Foreskin keratinocyte (primary cell): ENCODE results near the gene CHST1.

- RAMPAGE, total RNA: no peak
Measured at GRCh38 chr11:45079079-45079481, 67.4 kb upstream of the PRDM11 start.

DNA sequence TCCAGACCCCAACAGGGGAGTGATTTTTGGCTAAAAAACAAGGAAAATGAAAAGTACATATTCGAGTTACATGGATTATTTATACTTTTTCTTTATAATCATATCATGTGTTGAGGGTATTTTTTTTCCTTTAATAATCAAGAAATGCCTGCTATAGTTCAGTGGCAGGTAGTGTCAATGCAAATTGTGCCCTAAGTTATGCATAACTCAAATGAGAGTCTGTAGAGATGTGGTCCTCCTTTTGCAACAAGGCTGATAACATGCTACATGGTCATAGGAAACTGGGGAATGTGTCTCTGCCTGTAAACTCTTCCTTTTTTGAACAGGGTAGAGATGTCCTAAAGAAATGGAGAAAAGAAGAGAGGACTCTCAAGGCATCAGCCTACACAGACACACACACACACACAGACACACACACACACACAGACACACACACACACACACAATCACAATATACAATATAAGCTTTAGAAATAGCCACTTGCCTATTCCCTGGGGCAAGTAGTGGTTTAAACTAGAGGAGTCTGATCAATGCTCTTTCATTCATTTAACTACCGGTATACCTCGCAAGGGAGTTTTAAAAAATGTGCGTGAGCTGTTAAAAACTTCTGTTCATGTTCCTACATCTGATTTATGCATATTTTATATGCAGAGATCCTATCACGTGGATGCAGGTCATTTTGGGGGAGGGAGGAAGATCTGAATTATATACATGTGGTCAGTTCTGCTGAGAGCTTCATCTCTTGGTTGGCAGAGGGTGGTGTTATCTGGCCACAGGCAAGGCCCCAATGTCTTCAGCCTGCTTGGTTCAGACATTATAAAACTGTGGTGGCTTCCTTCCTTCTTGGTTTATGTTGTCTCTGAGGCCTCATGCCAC, 56.8 kb downstream of the SYT13 start:
- RAMPAGE, total RNA: no peak

DNA sequence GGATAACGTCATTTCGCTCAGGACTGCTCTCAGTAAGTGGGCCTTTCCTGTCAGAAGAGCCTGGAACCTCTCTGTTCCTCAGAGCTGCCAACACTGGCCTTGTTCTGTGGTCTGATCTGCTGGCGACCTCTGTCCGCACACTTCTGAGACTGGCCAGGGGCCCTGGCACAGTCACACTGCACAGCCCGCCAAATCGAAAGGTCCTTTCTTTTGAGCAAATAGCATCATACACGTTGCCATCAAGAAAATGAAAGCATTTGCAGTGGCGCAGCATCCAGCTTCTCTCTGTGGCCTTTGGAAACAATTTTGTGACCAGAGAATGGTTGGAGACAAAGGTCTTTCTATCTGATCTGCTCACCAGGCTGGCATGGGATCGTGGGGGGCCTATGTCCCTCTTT, 80.1 kb upstream of the SYT13 start:
- RAMPAGE, total RNA: no peak

DNA sequence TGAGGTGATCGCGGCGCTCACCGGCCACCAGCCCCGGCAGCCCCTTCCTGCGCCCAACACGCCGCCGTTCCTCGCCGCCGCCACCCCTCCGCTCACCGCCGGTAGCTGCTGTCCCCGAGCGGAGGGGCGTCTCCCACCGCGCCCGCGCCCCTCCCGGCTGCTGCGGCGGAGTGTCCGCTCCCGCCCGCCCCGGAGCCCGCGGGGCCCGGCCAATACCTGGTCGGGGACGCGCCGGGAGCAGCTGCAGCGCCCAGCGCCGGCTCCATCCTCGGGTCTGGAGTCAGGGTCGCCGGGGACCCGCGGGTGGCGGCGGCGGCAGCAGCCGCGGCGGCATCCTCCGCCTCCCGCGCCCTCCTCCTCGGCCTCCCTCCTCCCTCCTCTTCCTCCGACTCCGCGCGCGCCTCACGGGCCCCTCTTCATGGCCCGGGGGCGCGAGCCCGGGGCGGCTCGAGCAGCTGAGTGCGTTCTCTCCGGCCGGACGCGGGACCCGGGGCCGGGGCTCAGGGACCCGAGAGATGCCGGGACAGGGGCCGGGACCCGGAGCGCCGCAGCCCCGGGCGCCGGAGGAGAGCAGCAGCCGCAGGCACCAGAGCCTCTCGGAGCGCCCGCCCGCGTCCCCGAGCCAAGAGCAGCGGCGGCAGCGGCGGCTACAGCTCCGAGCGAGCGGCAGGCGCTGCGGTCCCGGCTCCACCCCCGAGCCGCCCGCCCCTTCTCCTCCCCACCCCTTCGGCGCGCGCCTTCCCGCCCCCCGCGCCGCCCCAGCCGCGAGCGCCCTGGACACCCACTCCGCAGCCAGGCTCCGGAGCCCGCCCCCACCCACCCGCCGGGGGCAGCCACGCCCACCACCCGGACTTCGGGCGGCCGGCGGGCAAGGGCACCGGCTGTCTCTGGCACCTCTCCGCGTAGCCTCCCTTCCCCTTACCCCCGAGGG, at the start of gene CHST1:
Gene CHST1 (minus strand): TSS at position 661 of the 931 bp plus-strand sequence.
- RAMPAGE, total RNA: no peak

GRCh38 chr11:45665893-45666257, 453 bp upstream of the CHST1 start:
- RAMPAGE, total RNA: no peak

DNA sequence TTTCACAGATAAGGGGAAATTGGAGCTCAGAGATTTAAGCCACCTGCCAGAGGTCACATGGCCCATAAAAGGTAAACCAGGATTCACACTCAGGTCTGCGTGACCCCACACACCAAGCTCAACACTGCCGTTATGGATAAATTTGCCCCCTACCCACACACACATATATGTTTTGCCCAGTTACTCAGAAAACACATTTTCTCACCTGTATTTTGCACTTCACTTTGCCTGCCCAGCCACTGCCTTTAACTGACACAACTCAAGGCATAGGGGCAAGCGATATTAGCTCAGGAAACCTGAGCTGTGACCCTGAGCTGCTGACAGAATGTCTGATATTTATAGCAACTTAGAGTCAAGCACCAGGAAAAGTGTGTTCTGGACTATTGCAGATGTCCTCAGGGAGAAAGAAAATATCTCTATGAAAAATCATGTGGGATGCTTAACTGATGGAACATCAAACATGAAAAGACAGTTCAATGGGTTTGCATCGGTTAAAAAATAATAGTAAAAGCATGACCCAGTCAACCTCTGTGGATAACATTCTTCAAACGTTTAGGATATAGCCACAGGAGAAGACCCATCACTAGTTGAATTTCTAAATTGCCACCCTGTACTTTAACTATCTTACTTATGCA, 63.9 kb upstream of the SLC35C1 start:
- RAMPAGE, total RNA: no peak

- RAMPAGE, total RNA: no peak
Measured at GRCh38 chr11:45853542-45854497, 6.5 kb downstream of the CRY2 start.

GRCh38 chr11:45865350-45865916, 18.2 kb downstream of the CRY2 start:
- RAMPAGE, total RNA: no peak

DNA sequence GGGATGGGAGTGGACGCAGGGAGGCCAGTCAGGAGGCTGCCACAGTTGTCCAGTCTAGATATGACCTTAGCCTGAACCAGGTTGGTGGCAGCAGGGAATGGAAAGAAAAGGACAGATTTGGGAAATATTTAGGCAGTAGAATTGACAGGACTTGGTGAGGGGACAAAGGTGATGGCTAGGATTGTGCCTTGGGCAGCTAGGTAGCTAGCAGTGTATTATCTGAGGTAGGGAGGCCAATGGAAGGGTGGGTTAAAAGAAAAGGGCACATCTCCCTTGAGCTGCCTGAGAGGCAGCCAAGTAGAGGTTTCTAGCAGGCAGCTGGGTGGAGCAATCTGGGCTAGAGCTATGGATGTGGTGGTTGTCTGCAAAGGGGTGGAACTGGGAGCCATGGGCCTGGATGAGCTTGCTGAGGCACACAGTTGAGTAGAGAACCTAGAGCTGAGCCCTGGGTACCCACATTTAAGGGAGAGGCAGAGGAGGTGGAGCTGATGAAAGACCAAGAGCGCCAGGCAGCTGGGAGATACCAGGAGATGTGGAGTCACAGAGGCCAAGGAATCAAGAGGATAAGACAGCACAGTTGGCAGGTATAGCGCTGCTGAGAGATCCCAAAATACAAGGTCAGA, 18.8 kb downstream of the CRY2 start:
- RAMPAGE, total RNA: no peak

GRCh38 chr11:45875109-45875949, 10.1 kb upstream of the MAPK8IP1 start:
- RAMPAGE, total RNA: no peak

DNA sequence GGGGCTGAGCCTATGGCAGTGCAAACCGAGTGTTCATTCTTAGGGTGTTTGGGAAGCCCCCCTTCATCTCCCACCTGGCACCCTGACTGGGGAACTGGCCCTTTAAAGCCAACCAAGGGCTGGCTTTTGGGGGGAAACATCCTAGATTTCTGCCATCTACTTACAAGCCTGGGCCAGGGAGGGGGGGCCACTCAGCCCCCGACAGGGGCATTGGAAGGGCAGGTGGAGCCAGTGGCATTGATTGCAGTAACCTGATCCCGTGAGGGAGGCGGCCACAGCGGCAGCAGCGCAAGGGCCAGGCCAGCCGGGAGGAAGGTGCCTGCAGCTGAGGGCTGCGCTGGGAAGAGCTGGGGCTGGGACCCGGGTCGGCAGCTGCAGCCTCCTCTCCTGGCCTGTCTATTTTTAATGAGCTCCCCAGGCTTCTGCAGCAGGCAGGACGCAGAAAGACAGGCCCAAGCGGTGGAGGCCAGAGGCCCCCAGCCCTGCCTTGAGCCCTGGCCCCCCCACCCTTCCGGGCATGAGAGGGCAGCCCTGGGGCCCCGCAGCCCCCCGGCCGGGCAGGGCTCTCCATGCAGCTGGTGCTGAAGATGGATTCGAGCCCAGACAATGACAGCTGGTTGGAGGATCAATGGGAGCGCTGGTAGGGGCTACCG, 10.6 kb downstream of the FREY1 start:
- RAMPAGE, total RNA: no peak

DNA sequence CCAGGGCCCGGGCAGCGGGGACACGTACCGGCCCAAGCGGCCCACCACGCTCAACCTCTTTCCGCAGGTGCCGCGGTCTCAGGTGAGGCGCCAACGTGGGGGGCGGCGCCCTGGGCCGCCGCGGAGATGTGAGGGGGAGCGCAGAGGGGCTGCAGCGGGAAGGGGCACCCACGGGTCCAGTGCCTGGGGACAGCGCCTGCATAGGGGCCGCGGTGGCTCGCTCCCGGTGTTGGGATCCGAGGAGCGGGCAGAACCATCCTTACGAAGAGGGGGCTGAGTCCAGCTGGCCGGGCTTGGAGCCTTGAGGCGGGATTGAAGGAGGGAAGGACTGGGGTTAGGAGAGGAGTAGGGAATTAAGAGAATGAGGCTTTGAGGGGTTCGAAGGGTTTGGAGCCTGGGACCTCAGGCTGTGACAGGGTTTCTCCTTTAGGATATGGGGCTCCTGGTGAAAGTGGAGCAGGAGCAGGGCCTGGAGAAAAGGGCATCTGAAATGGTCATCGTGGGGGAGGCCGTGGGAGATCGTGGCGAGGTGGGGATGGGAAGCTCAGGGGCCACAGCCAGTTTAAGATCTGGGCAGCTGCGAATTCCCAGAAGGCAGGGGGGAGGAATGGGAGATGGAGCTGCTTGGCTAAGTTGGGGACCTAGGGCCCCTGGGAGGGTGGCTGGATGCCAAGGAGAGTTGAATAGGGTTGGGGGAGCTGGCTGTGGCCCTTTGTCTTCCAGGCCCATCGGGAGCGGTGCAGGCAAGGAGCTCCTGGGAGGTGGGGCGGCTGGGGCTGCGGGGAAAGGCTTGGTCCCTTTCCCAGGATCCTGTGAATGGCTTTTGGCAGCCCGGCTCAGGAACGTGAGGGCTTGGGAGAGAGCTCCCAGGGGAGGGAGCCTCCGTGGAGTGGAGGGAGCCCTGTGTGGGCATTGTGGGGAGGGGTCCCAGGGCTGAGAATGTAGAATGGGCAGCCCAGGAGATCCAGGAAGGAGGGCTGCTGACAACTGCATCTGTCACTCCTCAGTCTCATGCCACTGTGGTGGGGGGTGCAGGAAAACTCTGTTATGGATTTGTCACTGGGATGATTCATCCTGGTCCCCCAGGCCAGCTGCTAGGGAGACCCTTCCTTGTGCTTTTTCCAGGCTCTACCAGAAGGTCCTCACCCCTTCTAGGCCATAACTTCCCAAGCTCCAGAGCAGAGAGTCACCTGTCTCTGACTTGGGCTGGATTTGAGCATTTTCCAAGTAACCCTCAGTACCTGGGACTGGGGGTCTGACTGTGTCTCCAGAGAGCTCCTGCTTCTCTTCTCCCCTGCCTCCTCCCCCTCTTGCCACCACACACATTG, 6.2 kb downstream of the FREY1 start:
- RAMPAGE, total RNA: no peak

- RAMPAGE, total RNA: no peak
Measured at GRCh38 chr11:46001006-46001744, 78.7 kb downstream of the LARGE2 start.

DNA sequence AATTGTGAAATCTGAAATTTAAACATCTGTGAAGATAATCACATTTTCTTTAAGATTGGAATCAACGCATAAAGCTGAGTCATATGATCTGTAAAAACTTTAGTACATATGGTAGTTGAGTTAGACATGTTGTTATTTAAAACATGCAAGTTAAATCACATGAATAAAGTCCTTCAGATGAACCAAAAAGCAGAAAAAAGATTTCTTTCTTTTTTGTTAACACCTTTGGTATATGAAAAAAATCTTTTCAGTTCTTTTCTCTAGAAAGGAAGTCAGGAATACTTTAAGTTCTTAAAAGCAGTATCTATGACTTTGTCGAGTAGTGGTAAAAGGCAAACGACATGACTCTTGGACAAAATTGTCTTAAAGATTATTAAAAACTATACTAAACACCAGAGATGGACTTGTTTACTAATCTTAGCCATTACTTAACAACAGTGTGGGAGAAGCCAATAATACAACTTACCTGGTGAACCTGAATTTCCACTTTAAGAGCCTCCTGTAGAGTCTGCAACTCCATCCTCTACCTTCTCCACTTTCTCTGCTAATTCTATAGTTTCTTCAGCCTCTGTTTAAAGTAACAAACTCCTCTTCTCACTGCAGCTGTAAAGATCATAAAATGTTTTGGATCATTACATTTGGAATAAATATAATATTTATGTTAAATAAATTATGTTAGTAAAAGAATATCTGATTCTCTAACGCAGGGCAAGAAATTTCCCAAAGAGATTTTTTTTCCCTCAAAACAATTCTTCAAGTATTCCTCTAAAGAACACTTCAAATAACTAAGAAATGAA, 37.4 kb downstream of the PHF21A start:
- RAMPAGE, total RNA: no peak

GRCh38 chr11:46106262-46106540, 15.1 kb downstream of the PHF21A start:
- RAMPAGE, total RNA: no peak

- RAMPAGE, total RNA: no peak
Measured at GRCh38 chr11:46120240-46120535, 1.1 kb downstream of the PHF21A start.

DNA sequence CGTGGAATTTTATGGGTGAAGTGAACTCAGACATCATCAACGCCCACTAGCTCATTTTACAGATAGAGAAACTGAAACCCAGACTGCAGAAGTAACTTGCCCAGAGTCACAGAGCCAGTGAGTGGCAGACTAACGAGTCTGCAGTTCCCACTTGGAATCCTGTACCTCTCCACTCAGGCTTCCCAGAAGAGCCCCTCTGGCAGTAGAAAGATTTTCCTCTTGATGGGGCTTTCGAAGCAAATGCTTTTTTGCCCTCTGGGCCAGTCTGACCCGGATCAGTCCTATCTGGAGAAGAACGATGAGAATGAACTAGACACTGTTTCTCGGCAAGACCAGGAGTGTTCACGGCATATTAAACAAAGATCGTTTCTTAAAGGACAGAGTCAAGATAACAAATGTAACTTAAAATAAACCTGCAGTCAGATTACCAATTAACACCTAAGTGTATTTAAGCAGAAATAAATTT, 61.3 kb upstream of the CREB3L1 start:
- RAMPAGE, total RNA: no peak

DNA sequence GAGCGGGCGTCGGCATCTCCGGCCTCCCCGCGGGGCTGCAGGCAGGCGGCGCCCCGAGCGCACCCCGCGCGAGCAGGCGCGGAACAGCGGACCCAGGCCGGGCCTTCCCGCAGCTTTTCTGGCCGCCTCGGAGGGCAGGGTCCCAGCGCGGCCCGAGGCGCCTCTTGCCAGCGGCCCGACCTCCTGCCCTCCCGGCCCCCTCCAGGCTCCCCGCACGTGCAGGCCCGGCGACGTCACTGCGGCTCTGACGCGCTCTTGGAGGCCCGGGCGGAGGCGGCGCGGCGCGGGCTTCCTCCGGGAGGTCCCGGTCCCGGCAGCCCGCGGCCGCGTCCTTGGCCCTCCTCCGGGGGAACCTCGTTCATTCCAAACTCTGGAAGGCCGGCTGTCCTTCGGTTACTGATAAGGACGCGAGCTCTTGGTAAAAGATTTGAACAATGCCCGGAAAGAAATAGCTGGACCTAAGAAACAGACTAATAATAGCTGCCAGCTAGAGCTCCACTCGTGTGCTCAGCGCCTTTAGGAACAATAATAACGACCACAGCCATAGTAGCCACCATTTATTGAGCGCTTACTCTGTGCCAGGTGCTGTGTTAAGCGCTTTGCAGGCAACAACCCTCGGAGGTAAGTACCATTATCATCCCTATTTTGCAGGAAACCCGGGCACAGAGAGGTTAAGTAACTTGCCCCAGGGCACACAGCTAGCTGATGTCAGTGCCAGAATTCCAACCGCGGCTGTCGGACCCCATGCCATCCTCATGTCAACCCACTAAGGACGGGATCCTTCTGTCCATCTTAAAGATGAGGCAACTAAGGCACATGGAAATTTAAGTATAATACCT, 39.2 kb upstream of the CREB3L1 start:
- RAMPAGE, total RNA: no peak

DNA sequence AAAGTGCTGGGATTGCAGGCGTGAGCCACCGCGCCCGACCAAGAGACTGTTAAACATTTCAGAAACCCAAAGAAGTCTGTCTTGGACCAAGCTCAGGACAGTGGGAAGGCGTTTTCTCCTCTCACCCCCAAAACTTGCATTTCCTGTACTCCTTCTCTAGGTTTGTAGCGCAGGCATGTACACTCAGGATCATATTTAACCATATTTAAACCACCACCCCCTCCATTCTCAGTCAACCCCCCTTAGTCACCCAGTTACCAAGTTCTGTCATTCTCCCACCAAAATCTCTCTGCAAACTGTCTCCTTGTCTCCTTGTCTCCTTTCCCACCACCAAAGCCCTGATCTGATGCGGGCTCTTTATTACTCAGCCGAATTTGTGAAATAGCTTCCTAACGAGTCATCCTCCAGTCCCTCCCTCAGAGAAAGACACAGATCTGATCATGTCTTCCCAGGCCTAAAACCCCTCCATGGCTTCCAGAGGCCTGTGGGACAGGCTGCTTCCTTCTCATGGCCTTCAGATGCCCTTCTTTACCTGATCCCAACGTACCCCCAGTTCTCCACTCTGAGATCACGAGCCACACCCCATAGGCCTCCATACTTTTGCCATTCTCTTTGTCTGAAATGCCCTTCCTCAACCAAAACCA, 28.9 kb upstream of the CREB3L1 start:
- RAMPAGE, total RNA: no peak

GRCh38 chr11:46294489-46295397, 17.3 kb downstream of the CREB3L1 start:
- RAMPAGE, total RNA: no peak